Lower leg skin (tissue), 2 donors: Measurements from ENCODE around the genes ARRDC5 and PTPRS.

GRCh38 chr19:4713245-4714312 lies 10.1 kb downstream of the DPP9 start:
- PRO-cap = bidirectional peak, plus-strand start at chr19:4713723, minus-strand start at chr19:4713501
- RAMPAGE, long total RNA, 2 experiments = no peak in any of the 2 experiments

GRCh38 chr19:4724426-4725080 lies 911 bp upstream of the DPP9 start:
- PRO-cap = no peak
- RAMPAGE, long total RNA, 2 experiments = no peak in any of the 2 experiments

- PRO-cap = no peak
- RAMPAGE, long total RNA, 2 experiments = no peak in any of the 2 experiments
Measured at GRCh38 chr19:4832106-4832321, 502 bp upstream of the TICAM1 start.

DNA sequence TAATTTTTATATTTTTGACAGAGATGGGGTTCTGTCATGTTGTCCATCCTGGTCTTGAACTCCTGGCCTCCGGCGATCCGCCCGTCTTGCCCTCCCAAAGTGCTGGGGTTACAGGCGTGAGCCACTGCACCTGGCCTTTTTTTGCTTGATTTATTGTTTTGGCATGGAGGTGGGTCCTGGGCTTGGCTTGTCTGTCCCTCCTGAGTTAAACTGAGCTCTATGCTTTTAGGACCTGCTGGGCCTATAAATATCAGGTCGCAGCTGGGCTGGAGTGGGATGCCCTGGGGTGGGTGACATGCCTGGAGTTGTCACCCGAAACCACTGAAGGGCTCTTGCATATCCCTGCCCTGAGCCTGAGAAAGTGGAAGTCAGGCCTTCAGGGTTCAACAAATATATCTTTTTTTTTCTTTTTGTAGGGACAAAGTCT lies 5.6 kb downstream of the ARRDC5 start:
- PRO-cap = no peak
- RAMPAGE, long total RNA, 2 experiments = no peak in any of the 2 experiments

DNA sequence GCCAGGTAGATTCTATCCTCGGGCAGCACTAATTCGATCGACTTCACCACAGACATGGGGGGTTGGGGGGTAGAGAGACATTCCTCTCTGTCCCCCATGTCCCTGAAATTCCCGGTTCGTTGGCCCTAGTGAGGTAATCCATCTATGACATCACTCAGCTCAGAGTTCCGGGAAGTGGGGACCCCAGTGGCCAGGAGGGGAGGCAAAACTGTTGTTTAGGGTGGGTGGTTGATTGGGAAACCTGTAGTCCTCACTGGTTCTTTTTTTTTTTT lies at the start of gene ARRDC5:
ARRDC5 (minus strand) TSS at position 127 of the 272 bp plus-strand sequence.
- PRO-cap = no peak
- RAMPAGE, long total RNA, 2 experiments = no peak in any of the 2 experiments

DNA sequence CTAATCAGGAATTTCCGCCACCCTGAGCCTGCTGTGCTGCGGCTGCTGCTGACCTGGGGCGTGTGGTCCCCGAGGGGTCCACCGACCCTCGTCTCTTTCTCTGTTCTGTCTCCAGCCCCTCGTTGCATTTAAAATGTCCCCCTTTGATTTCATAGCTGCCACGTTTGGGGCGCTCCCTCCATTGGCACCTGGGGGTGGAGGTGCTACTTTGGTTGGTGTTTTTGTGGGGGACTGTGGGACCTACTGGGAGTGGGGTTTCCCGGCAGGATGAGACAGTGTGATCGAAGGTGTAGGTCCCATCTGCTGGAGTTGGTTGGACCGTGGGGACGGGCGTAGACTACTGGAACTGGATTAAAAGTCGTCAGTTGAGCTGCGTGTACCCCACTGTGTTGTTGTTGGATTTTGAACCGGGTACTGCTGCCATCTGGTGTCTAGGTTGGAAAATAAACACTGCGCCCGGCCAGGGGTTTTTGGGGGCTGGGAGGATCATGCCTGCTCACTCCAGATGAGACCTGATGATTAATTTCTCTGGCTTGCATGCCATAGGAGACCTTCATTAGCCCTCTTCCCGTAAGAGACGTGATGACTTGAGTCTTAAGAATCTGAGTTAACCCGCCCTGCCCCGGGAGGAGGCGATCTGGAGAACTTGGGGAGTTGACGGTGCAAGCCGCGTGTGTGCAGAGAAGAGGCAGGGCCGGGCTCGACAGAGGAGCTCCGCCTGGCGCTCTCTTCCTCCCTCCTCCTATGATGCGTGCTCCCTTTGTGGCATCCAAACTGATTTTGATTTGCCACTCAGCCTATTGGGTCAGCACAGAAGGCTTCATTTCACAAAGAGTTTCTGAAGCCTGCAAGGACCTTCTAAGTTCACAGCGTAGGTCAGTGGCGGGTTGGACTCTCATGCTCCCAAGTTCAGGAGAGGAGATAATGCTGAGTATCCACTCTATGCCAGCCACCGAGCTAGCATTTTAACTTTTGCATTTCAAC lies 2.5 kb downstream of the UHRF1 start:
- PRO-cap = bidirectional peak, plus-strand start at position 680 of the sequence, minus-strand start at position 416 of the sequence
- RAMPAGE, long total RNA, 2 experiments = no peak in any of the 2 experiments

DNA sequence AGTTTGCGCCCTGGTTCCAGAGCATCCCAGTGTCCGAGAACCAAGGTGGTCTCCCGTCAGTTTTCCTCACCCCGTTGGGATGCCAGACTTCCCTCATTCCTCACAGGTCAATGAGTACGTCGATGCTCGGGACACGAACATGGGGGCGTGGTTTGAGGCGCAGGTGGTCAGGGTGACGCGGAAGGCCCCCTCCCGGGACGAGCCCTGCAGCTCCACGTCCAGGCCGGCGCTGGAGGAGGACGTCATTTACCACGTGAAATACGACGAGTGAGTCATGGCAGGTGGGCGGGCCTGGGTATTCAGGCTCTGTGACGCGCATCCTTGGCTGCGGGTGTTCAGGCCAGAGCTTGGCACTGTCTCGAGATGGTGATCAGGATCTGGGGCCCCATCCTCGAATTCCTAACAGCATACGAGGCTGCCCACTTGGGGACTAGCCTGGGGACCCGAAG lies 21.3 kb downstream of the UHRF1 start:
- PRO-cap = no peak
- RAMPAGE, long total RNA, 2 experiments = no peak in any of the 2 experiments

DNA sequence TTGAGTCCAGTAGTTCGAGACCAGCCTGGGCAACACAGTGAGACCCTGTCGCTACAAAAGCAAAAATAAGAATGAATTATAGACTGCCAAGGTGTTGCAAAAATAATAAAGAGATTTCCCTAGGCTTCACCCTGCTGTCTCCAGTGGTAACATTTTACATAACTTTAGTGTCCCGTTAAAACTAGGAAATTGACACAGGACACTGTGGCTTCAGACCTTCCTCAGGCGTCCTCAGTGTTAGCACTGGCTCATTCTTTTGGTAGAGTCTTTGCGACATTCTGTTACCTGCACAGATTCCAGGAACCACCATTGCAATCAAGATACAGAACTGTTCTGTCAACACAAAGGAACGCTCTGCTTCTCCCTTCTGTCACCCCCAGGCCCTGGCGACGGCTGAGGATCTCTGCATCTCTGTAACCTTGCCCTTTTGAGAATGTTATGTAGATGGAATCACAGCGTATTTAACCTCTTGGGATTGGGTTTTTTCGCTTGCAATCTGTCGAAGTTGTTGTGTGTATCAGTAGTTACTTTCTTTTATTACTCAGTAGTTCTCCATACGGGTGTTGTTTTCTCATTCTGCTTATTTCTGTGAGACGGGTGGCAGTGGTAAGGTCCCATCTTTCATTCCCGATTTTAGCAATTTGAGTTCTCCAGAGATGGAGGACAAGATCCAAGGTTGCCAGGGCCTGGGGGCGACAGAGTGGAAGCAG lies 22.6 kb downstream of the KDM4B start:
- PRO-cap = no peak
- RAMPAGE, long total RNA, 2 experiments = no peak in any of the 2 experiments

DNA sequence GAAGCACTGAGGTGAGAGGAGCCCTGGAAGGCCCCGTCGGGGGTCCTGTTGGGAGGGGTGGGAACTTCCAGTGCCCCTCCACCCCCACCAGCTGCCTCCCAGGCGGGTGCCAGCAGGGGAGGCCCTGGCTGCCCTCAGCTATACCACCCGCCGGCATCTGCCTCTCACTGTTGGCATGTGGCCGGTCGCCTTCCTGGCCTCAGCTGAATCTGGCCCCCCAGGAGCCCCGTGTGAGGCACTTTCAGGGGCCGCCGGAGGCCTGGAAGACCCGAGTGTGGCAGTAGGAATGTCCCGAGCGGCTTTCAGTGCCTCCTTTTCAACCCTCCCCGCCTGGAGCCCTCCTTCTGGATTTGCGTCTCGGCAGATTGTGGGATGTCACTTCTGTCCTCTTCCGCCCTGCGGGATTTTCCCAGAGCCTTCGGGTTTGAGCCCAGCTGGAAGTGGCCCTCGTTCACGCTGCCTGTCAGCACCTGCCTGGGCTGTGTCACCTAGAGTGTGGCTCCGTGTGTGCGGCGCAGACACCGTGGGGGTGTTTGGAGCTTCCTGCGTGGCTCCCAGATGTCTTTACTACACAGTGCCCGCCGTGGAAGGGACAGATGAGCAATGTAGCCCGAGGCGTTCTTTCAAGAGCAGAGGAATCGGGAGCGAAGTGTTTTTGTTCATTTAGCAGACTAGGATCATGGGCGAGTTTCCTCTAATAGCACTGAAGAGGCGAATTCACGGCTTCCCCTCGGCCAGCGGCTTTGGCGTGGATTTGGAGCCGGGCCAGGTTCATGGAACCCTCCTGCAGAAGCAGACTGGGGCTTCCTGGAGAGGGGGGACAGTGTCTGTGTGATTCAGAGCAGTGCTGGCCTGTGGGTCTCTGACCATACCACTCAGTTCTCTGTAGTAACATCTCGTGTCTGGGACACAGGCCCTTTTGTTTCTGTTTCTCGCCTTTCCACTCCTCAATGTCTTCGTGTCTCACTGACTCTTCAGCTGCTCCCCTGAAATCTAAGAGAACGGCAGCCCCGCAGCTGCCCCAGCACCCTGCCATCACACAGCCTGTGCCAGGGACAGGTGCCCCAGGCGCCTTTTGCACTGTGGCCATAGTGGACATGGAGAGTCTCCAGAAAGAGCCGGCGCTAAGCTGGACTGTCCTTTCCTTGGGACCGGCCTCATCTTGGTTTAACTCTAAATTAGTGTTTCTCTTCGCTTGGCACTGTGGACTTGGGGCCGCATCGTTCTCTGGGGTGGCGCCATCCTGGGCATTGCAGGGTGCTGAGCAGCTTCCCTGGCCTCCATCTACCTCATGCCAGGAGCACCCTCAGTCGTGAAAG lies 68.0 kb downstream of the KDM4B start:
- PRO-cap = no peak
- RAMPAGE, long total RNA, 2 experiments = start-site peak on the plus strand in 1 of 2 experiments, centred at position 804 of the sequence, 6 reads per replicate

GRCh38 chr19:5058963-5059721 lies 90.2 kb downstream of the KDM4B start:
- PRO-cap = no peak
- RAMPAGE, long total RNA, 2 experiments = no peak in any of the 2 experiments

GRCh38 chr19:5104664-5105592 lies 136.0 kb downstream of the KDM4B start:
- PRO-cap = no peak
- RAMPAGE, long total RNA, 2 experiments = no peak in any of the 2 experiments

GRCh38 chr19:5130260-5130991 lies 161.5 kb downstream of the KDM4B start:
- PRO-cap = no peak
- RAMPAGE, long total RNA, 2 experiments = no peak in any of the 2 experiments

DNA sequence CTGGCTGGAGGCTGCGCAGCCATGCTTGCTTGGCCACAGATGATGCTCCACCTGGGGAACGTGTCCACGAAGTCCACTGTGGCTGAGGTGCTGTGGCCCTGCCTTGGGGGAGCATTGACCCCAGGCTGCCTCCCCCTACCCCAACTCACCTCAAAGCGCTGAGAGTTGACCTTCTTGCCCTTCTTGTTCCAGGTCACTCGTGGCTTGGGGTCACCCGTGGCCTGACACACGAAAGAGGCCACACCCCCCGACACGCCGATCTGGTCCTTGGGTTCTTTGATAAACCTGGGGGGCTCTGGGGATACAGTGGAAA lies 66.6 kb downstream of the PTPRS start:
- PRO-cap = no peak
- RAMPAGE, long total RNA, 2 experiments = no peak in any of the 2 experiments

GRCh38 chr19:5339941-5341293 lies at the start of gene PTPRS:
TSS of gene PTPRS (minus strand) at chr19:5340812.
- PRO-cap = unidirectional peak, minus-strand start at chr19:5340805; unidirectional peak, minus-strand start at chr19:5340859
- RAMPAGE, long total RNA, 2 experiments = no peak in any of the 2 experiments

DNA sequence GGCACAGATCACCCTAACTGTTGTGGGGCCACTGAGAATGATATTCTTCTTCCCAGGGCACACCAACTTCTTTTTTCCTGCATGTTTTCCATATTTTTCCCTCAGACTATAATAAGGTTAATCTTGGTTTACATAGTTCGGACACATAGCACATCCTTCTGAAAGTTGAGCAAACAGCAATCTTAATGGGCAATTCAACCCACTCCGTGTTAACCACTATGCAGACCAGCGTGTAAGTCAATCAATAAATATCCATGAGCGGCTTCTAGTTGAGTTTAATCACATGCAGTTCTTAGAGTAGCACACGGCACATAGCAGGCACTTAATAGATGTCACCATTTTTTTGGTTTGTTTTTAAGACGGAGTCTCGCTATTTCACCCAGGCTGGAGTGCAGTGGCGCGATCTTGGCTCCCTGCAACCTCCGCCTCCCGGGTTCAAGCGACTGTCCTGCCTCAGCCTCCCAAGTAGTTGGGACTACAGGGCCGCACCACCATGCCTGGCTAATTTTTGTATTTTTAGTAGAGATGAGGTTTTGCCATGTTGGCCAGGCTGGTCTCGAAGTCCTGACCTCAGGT lies 11.9 kb upstream of the PTPRS start:
- PRO-cap = no peak
- RAMPAGE, long total RNA, 2 experiments = no peak in any of the 2 experiments

DNA sequence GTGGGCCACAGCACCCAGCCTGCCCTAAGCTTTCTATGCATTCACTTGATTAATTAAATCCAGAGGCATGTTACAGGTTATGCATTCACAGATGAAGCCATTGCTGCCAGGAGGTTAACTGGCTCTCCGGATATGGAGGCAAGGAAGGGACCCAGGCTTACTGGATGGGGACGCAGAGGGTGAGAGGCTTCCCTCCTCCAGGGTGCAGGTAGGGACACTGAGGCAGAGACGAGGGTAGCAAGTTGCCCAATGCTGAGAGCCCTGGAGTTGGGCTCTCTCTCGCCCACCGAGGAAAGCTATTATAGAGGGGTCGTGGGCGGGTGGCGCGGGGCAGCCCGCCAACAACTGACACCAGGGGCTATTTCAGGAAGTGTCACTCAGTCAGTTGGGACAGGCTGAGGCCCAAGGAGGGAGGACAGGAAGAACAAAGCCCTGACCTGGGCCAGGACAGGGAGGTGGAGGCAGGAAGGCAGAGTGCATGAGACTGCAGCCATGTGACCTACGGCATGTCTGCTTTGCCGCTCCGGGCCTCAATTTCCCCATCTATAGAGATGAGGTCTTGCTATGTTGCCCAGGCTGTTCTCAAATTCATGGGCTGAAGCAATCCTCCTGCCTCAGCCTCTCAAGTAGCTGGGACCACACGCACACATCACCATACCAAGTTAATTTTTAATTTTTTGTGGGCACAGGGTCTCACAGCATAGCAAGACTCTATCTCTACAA lies 82.7 kb downstream of the ZNRF4 start:
- PRO-cap = no peak
- RAMPAGE, long total RNA, 2 experiments = no peak in any of the 2 experiments

GRCh38 chr19:5588419-5588953 lies 34.1 kb downstream of the SAFB2 start:
- PRO-cap = no peak
- RAMPAGE, long total RNA, 2 experiments = no peak in any of the 2 experiments

DNA sequence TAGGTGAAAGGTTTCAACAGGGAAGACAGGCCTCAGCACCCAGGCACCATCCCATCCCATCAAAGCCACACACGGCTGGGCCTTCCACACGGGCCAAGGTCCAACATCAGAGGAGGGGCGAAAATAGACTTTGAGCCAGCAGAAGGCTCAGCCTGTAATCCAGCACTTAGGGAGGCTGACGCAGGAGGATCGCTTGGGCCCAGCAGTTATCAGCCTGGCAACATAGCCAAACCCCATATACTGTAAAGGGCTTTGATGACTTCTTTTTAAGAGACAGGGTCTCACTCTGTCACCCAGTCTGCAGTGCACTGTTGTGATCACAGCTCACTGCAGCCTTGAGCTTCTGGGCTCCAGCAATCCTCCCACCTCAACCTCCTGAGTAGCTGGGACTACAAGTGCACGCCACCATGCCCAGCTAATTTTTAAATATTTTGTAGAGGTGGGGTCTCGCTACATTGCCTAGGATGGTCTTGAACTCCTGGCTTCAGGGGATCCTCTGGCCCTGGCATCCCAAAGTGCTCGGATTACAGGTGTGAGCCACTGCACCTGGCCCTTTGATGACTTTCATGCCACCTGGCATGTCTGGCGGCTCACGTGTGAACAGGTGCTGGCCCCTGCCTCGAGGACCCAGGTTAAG lies 27.9 kb downstream of the SAFB2 start:
- PRO-cap = no peak
- RAMPAGE, long total RNA, 2 experiments = no peak in any of the 2 experiments

GRCh38 chr19:5713739-5714015 lies 6.3 kb downstream of the LONP1 start:
- PRO-cap = no peak
- RAMPAGE, long total RNA, 2 experiments = no peak in any of the 2 experiments

DNA sequence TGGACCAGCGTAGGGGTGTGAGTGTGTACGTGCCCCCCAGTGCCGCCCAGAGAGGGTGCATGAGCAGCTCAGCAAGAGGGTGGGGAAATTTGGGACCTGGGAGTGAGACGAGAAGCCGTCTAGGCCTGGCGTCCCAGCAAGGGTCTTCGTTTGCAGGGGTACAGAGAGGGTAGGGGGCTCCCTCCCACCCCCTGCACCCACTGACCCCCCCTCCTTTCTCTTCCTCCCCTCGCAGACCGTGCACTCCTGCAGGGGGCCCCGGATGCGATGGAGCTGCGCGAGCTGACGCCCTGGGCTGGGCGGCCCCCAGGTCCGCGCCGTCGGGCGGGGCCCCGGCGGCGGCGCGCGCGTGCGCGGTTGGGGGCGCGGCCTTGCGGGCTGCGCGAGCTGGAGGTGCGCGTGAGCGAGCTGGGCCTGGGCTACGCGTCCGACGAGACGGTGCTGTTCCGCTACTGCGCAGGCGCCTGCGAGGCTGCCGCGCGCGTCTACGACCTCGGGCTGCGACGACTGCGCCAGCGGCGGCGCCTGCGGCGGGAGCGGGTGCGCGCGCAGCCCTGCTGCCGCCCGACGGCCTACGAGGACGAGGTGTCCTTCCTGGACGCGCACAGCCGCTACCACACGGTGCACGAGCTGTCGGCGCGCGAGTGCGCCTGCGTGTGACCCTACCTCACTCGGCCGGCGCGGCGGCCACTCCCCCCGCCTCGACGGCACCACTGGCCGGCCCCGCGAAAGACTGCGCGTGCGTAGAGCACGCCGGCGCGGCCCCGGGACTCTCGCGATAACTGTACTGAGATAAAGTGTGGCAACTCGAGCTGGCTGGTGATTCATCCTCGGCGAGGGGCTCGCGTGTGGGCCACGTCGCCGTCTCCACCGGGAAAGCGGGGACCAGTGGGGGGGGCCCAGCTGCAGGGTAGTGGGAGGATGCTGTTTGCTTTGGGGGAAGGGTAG lies 11.7 kb downstream of the FUT6 start:
- PRO-cap = unidirectional peak, plus-strand start at position 376 of the sequence; unidirectional peak, plus-strand start at position 452 of the sequence; bidirectional peak, plus-strand start at position 822 of the sequence, minus-strand start at position 722 of the sequence
- RAMPAGE, long total RNA, 2 experiments = no peak in any of the 2 experiments